ENCODE results near the genes KCNK7, CCDC85B and FOSL1.

DNA sequence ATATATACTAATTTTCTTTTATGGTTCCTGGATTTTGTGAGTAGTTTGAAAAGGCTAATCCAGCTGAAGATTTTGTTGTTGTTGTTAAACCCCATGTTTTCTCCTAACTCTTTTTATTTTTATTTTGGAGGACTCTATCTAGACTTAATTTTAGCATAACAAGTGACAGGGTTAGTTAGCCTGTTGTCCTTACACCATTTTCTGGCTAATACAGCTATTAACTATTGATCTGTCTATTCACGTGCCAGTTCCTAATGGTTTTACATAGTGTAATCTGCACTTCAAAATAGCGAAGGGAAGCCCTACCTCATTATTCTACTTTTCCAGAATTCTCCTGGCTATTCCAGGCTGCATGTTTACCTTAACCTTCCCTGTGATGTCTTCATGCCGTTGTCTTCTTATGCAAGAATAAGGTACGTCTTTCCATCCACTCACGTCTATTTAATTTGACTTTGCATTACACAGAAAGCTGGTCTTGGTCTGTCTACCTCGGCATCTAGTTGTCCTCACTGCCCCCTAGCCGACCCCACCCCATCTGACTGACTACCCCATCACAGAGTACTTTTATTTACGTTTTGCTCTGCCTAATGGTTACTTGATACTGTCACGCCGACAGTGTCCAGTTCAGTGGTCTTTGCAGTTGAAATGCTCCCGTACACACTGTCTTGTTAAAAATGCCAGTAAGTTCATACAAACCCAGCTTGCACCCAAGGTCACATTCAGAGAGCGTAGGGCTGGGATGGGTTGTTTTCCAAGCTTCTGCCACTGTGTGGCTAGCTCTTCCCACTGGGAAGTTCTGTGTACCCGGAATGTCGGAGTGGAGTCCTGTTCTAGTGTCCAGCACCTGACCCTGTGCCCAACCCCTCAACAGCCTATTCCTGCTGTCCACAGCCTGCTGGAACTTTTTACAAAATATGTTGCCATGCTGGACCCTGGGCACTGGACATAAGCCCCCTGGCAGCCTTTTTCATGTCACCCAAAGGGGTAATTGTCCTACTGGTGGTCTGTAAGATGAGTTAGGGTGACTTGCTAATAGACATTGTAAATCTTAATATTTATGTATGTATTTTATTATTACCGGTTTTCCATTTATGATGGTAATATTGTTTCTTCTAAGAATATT lies 51.2 kb downstream of the FRMD8 start:
- PRO-cap = unidirectional peak, plus-strand start at position 806 of the sequence

GRCh38 chr11:65442893-65443852 lies 56.7 kb downstream of the FRMD8 start:
- PRO-cap = unidirectional peak, plus-strand start at chr11:65443175

DNA sequence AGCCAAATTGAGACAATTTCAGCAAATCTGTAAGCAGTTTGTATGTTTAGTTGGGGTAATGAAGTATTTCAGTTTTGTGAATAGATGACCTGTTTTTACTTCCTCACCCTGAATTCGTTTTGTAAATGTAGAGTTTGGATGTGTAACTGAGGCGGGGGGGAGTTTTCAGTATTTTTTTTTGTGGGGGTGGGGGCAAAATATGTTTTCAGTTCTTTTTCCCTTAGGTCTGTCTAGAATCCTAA lies 23.9 kb upstream of the SCYL1 start:
- PRO-cap = unidirectional peak, plus-strand start at position 148 of the sequence

DNA sequence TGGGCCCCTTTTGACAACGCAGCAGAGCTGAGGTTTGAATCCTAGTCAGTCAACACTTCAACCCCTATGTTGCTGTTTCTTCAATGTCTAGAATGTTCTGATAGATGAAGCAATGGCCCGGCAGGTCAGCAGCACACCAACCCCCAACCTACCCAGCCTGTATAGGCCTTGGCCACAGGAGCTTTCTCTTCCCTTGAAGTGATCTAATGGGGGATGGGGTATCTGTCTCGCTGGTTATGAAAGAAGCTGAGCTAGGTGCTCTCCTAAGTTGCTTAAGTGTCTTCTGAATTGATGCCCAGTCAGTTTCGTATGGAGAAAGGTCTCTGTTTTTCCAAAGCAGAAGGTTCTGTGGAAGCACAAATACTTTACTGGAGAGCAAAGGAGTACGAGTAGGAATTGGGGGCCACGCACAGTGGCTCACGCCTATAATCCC lies 17.4 kb upstream of the SCYL1 start:
- PRO-cap = no peak

- PRO-cap = no peak
Observed at GRCh38 chr11:65543932-65544796, 14.0 kb downstream of the LTBP3 start.

GRCh38 chr11:65574917-65575972 lies 608 bp upstream of the EHBP1L1 start:
- PRO-cap = bidirectional peak, plus-strand start at chr11:65576036, minus-strand start at chr11:65575868

DNA sequence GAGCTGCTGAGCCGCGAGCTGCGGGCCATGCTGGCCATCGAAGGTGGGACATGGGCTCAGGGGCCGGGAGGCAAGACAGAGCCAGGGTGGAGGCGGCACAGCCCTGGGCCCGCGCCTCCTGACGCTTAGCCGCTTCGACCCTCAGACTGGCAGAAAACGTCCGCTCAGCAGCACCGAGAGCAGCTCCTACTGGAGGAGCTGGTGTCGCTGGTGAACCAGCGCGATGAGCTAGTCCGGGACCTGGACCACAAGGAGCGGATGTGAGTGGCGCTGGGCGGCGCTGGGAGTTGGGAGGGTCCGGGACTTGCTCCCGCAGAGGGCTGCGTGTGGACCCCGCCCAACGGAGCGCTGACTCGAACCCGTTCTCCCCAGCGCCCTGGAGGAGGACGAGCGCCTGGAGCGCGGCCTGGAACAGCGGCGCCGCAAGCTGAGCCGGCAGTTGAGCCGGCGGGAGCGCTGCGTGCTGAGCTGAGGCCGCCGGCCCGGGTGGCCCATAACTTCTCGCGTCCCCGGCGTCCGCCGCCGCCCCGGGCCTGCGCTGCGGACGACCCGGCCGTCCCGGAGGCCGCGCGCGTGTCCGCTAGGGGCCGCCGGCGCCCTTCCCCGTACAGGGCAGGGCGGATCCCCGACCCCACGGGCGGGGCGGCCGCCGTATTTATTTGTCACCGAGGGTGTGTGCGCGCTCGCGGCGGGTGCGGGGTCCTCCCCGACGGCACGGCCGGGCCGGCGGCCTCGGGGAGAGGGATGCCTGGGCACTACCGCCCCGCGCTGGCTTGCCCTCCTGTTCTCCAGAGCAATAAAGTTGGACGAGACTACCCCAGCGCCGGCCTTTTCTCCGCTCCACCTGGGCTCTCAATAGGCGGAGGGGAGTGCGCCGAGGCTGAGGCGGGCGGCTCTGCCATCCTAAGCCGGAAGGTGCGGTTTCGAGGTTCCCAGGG lies 3.5 kb downstream of the KCNK7 start:
- PRO-cap = no peak

DNA sequence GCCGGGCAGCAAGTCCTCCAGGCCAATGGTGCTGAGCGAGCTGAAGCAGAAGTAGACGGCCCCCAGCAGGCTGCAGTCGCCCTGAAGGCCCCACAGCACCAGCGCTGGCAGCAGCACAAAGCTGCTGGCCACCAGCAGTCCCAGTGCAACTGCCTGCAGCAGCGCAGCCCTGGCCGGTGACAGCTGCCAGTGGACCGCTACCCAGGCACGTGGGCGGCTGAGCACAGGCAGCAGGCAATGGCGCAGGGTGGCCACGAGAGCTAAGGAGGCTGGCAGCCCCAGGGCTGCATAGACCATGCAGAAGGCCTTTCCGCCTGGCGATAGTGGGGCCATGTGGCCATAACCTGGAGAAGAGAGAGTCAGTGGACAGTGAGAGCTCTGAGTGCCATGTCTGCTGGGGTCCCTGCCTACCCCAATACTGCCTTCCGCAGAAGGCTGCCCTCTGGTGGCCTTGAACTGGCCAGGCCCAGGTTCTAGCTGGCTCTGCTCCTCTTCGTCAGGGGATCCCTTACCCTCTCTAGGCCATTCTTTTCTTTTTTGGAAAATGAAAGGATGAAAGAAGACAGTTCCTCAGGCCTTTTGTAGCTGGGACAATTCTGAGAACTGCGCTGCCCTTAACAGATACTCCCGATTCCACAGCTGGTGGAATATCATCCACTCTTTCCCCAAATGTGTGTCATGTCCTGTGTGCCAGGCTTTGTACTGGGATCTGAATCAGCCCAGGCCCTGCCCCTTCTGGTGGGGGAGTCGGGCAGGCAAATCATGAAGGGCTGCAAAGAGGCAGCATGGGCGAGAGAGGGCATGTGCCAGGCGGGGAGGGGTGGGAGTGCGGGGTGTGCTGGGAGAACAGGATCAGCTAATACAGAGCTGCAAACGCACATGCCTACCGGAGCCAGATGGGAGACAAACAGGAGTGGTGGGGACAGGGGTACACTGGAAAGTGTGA lies 1.8 kb downstream of the KCNK7 start:
- PRO-cap = no peak

DNA sequence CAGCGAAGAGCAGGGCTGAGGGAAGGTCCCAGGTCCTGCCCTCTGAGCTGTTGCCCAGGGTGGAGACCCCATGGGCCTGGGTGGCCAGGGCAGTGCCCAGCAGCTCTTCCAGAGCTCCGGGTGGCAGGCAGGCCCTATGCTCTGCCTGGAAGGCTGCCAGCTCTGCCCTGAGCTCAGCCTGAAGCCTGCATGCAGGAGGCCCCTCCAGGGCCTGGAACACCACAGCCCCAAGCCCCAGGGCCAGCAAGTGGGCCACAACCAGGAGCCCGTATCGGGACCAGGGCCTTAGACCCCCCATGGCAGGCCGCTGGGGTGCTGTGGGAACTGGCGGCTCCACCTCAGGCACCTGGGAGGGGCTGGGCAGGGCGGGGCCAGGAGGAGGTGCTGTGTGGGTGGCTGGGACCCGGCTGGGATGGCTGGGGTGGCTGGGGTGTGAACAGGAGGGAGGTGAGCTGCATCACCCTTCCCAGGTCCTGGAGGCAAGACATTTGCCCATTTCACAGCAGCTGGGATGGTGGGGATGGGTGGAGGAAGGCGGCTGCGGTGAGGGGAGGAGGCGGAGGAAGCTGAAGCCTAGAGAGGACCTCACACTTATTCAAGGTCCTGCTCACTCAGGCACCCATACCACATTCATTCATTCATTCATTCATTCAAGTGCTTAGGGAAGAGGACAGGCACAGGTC lies at the start of gene KCNK7:
KCNK7 (minus strand) TSS at position 326 of the 683 bp plus-strand sequence.
- PRO-cap = no peak

DNA sequence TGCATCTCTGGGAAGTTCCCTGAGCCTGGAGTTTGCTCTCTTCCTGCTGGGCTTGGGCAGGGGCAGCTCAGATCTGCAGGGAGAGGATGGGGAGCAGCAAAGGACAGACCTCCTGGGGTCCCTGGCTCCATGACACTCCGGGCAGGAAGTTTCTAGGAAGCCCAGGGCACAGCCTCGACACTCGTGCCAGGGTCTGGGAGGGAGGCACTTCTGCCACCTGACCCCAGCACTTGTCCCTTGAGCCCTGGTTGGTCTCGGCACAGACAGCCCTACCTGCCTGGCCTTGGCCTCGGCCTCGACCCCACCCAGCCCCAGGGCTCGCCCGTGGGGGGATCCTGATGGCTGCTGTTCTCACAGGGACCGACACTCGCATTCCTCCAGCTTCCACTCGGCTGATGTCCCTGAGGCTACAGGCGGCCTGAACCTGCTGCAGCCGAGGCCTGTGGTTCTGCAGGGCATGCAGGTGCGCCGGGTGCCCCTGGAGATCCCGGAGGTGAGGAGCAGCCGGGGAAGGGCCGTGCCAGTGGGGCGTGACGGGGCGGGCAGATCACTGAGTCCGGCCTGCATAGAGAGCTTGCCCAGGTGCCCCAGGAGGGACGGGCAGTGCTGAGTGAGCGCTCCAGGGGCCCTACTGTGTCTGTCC lies 5.0 kb downstream of the PCNX3 start:
- PRO-cap = no peak

GRCh38 chr11:65719347-65720397 lies 926 bp downstream of the RNASEH2C start:
- PRO-cap = no peak

DNA sequence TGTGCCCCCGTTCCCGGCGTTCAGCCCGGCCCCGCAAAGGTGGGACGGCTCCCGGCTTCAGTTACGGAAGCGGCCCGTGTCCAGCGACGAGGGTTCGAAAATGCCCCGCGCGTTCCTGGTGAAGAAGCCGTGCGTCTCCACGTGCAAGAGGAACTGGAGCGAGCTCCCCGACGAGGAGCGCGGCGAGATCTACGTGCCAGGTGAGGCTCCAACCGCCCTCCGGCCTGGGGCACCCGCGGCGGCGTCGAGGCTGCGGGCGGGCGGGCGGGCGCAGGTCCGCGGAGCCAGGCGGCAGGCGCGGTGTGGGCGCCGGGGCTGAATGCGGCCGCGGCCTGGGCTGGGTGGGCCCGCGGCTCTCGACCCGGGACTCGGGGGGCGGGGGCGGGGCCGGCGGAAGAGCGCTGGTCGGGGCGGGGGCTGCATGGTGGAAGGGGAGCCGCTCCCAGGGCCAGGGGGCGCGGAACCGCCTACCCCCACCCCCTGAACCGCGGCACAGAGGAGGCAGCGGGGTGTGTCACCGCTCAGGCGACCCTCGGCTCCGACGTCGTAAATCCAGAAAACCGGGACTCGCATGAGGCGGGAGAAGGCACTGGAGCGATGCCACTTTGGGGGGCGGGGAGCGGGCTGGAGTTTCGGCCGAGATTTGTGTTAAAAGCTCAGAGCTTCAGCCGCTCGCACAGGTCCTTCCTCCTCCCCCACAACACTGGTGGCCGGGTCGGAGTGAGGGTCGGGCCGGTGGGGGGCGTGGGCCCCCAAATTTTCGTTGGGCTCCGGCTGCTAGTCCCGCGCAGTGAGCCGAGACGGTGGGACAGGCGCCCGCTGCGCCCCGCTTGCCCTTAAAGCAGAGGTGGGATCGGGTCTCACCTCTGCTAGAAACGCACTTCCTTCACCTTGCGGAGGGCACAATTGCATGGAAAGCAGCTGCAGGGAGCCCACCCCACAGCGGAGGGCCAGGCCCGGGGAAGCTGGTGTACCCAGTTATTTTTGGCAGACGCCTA lies 710 bp downstream of the OVOL1 start:
- PRO-cap = no peak

- PRO-cap = no peak
Observed at GRCh38 chr11:65792877-65793907, 6.3 kb downstream of the OVOL1 start.

GRCh38 chr11:65890379-65890766 lies at the start of gene CCDC85B:
TSS of gene CCDC85B (plus strand) at chr11:65890673.
- PRO-cap = bidirectional peak, plus-strand start at chr11:65890674, minus-strand start at chr11:65890497

DNA sequence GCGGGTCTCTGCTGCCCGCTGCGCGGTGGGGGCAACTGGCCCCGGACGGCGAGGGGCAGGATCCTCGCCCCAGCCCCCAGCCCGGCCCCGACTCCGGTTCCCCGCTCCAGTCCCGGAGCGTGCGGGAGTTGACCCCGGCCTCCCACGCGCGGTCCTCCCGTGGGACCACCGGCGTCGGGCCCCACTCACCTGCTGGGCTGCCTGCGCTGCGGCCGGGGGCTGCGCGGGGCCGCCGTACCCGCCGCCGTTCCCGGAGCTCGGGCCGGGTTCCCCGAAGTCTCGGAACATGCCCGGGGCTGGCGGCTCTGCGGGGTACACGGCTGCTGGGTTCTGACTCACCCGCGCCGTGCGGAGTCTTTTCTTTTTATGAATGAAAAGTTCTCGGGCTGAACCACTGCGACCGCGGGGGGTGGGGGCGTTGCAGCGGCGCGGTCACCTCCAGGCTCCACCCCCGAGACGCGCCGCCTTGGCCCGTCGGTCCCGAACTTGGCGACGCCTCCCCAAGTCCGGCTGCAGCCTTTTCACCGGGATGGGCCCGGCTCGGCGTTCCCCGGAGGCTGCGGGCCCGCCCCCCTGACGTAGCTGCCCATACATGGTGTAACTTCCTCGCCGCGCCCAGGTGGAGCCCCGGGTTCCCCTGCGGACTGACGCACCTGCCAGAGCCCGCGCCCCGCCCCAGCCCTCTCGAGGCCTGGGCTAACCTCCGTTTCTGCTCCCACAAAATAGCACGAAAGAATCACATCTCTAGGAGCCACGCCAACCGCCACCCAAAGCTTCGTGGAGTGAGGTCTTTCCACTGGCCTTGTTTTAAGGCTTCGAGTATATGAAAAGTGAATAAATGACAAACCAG lies at the start of gene FOSL1:
FOSL1 (minus strand) TSS at position 337 of the 850 bp plus-strand sequence.
- PRO-cap = bidirectional peak, plus-strand start at position 659 of the sequence, minus-strand start at position 337 of the sequence

GRCh38 chr11:65911607-65912383 lies 7.1 kb downstream of the C11orf68 start:
- PRO-cap = no peak

- PRO-cap = no peak
Observed at GRCh38 chr11:65958240-65958814, 3.2 kb upstream of the SART1 start.

- PRO-cap = no peak
Observed at GRCh38 chr11:65979081-65979881, 17.7 kb downstream of the SART1 start.

DNA sequence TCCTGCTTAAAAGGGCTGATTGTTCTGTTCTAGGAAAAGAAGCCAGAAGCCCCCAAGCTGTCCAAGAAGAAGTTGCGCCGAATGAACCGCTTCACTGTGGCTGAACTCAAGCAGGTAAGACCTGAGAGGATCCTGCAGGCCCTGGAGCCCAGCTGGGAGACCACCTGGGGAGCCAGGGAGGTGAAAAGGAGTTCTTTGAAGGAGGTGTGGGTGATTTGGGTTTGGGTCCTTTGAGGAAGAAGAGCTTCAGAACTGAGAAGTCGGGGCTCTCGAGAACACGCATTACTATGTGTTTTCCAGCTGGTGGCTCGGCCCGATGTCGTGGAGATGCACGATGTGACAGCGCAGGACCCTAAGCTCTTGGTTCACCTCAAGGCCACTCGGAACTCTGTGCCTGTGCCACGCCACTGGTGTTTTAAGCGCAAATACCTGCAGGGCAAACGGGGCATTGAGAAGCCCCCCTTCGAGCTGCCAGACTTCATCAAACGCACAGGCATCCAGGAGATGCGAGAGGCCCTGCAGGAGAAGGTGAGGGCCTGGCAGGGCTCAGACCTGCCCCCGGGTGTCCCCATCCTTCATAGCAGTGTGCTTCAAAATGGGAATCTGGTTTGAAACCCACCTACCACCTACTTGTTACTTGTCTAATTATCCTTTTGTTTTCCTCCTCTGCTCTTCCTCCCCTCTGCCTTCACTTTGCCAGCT lies 7.5 kb downstream of the SF3B2 start:
- PRO-cap = no peak

- PRO-cap = no peak
Observed at GRCh38 chr11:66067660-66068332, 2.3 kb upstream of the PACS1 start.

Measured in bronchus (tissue), 1 donor.